Measurements from ENCODE around the genes GNB1L, ZDHHC8 and SCARF2.

DNA sequence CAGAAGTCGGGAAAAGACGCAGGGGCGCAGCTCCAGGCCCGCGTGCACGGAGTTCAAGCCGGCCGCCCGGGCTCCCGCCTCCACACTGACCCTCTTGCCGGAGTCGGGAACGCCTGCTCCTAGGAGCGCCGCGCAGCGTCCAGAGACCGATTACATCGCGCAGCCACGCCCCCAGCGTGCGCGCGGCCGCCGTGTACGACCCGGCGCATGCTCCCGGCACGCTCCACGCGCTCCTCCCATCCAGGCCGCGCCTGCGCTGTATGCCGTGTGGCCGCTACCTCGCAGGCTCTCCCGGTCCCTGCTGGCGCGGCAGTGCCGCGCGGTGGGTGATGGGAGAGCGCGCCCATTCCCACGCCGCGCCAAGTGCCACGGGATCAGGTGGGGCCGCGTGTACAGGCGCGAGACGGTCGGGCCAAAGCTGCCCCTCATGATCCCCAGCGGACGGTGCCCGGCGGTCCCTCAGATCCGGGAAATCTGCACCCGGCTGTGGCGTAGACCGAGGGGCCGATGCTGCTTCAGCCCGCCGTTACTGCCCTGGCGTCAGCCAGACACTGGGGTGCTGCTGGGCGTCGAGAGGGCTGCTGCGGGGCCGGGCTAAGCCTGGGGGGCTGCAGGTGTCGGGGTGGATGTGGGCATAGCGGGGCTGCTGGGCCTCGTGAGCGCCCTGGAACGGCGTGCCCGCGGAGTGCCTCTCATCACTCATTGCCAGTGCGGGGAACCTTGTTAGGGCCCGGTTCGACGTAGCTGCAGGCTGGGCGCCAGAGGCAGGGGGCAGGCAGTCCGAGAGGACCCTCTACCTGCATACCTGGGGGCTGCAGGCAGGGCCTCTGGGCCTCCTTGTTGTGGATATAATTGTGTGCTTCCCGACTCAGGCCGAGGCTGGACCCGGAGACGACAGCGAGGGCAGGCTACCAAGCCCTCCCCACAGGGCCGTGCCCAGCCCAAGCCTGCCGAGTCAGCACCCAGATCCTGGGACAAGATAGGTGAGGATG lies at the start of gene GNB1L:
TSS of gene GNB1L (minus strand) at position 145 of the 992 bp plus-strand sequence.
- RRBS: under 1% methylated on average over 16 of the region's 95 CpGs

DNA sequence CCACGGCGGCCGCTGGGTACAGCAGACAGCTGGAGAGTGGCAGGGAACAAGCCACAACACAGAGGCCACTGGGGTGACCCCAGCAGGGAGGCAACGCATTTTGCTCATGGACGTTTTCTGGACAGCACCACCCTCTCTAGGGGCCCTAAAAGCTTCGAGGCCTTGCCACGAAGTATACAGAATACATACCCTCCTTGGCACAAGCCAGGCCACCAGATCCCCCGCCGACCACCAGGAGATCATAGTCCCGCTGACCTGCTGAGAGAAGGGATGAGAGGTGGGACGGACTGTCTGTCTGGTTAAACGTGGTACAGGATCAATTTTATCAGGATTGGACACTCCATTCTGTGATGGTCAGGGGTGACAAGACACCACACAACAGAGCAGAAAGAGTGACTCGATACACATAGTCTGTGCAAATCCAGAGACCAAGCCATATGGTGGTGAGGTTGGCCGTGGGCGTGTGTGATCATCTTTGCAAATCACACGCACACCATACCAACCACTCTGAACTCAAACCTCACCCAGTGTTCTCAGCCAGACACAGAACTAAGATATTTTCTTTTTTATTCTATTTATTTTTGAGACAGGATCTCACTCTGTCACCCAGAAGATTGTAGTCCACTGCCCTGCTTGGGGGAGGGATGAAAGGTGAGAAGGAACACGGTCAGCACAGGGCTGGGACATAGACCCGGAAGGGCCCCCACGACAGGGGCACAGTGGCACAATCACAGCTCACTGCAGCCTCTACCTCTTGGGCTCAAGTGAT lies 10.5 kb upstream of the COMT start:
- RRBS: no CpG with 5 or more reads among the region's 19 CpGs

DNA sequence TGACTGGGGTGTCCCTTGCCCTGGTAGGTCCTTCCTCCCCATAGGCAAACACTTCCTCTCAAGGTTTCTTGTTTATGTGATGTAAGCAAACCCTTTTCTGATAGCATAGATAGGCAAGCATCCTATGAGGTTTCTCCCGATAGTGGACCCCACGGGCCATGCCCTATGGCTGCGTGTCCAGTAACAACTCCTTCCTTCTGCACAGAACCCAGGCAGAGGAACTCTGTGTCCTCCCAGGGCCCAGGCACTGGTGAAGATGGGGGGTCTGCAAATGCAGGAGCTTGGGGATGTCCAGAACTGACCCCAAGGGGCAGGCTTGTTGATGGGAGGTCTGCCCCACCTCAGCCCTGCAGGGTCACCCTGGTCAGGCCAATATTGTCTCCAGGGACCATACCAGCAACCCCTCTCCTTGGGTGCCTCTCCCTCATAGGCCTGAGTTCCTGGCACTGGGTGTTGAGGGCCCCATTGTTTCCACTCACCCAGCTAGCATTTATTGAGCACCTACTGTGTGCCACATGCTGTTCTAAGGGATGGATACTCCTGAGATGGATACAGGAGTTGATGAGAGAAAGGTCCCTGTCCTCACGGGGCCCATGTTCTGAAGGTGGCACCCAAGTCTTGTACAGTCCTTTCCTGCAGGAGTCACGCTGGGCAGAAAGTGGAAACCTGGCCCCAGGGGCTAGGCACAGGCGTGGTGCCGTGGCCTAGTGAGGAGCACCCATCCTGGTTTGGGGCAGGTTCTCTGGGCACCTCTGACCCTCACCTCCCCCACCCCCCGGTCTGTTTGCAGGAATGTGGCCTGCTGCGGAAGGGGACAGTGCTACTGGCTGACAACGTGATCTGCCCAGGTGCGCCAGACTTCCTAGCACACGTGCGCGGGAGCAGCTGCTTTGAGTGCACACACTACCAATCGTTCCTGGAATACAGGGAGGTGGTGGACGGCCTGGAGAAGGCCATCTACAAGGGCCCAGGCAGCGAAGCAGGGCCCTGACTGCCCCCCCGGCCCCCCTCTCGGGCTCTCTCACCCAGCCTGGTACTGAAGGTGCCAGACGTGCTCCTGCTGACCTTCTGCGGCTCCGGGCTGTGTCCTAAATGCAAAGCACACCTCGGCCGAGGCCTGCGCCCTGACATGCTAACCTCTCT lies 26.5 kb upstream of the TXNRD2 start:
- RRBS: 73% methylated on average over 5 of the region's 25 CpGs

- RRBS: no CpG with 5 or more reads among the region's 8 CpGs
Measured at GRCh38 chr22:19974571-19975111, 33.0 kb upstream of the TXNRD2 start.

GRCh38 chr22:19998138-19998535 lies 18.5 kb downstream of the ARVCF start:
- RRBS: no CpG with 5 or more reads among the region's 11 CpGs

DNA sequence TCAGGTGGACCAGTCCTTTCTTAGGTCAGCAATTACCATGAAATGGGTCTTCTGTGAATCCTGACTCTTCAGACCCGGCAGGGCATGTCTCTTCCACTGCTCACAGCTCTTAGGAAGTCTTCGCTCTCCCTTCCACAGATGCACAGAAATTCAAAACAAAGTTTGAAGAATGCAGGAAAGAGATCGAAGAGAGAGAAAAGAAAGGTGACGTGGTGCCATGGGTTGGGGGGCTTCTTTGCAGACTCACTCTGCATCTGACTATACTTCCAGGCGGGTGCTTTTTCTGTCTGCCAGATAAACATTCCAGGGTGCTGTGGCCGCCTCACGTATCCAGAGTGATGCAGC lies 5.5 kb upstream of the ZDHHC8 start:
- RRBS: no CpG with 5 or more reads among the region's 7 CpGs

- RRBS: 3% methylated on average over 32 of the region's 111 CpGs
Measured at GRCh38 chr22:20131452-20132272, at the start of gene ZDHHC8. TSS of gene ZDHHC8 (plus strand) at chr22:20131804.

GRCh38 chr22:20298651-20299362 lies 21.1 kb downstream of the DGCR6L start:
- RRBS: 34% methylated on average over 13 of the region's 62 CpGs

- RRBS: no CpG with 5 or more reads among the region's 6 CpGs
Measured at GRCh38 chr22:20313429-20313914, 6.4 kb downstream of the DGCR6L start.

DNA sequence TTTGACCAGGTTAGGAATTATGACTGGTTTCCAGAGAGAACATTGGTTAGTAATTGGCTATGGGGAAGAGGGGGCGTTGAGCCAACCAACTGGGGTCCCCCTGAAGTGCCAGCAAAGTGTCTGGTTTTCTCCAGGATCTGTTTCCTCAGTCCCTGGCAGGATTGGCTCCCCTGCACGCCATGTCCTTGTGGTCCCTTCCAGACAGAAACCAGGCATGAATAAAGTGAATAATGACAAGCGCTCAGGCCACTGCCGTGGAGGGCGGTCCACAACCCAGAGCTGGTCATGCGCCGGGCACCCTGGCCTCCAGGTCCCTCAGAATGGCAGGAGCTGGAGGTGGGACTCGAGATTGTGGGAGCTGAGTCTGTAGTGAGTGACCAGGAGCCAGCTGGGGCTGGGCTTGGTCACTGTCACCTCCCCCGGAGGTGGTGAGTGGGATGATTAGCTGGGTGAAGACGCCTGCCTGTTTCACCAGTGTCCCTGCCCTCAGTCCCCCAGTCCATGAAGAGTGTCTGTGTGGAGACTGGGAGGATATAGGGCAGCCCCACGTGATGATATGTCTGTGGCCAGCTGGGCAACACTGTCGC lies 1.2 kb upstream of the DGCR6L start:
- RRBS: no CpG with 5 or more reads among the region's 12 CpGs

DNA sequence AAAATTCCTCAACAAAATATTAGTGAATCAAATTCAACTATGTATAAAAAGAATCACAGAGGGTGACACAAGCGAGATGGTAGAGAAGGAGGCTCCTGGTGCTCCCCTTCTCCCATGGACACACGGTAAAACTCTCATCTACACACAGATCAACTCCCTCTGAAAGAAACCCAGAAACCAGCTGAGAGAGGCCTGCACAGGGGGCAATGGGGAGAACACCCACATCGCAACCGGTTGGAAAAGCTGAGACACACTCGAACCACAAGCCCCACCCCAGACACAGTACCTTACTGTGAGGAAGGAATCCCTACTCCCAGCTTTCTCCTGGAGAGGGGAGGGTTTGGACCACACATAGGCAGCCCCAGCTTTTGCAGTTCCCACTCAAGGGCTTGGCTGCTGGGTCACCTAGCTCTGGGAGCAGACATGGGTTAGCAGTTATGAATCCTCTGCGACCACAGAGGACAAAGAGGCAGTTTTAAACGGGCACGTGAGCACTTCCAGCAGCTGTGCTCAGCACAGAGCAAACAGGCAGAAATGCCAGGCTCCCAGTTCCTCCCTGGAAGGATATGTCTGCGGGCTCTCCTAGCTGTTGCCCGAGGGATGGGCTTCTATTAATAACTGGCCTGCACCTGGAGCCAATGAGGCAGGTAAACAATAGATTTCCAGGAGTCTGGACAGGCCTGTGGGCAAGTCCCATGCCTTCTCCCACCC lies 21.5 kb upstream of the ZNF74 start:
- RRBS: no CpG with 5 or more reads among the region's 10 CpGs

DNA sequence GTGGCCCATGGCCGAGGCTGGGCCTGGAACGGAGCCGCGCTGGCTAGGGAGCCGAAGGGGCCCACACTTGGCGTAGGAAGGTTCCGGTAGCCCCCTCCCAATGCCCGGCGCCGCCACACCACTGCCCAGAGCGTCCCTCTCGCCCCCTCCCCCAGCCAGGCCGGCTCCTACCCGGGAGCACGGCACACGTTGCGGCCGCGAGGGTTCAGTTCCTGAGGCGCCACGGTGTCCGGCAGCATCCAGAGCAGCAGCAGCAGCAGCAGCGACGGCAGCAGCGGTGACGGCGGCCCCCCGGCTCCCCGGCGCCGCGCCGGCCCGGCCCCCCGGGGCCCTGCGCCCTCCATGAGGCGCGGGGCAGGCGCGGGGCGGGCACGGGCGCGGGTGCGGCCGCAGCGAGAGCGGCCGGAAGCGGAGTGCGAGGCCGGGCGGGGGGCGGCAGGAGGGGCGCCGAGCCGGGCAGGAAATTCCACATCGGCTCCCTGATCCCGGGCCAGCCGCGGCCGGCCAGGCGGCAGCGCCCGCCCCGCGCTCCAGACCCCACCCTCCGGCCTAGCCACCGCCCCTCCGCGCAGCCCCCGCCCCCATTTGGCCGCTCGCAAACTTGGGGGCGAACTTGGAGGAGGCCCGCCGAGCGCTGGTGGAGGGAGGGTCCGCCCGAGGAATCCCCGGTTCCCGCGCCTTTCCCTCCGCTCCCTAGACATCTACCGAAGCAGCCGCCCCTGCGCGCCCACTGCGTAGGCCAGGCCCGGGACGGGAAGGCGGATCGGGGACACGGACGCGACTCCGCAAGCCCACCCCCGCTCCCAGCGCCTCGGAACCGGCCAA lies at the start of gene SCARF2:
TSS of gene SCARF2 (minus strand) at position 415 of the 825 bp plus-strand sequence.
- RRBS: 46% methylated on average over 53 of the region's 101 CpGs

- RRBS: no CpG with 5 or more reads among the region's 15 CpGs
Measured at GRCh38 chr22:20482961-20483655, 12.5 kb downstream of the KLHL22 start.

- RRBS: no CpG with 5 or more reads among the region's 40 CpGs
Measured at GRCh38 chr22:20496299-20497223, 966 bp upstream of the KLHL22 start.

DNA sequence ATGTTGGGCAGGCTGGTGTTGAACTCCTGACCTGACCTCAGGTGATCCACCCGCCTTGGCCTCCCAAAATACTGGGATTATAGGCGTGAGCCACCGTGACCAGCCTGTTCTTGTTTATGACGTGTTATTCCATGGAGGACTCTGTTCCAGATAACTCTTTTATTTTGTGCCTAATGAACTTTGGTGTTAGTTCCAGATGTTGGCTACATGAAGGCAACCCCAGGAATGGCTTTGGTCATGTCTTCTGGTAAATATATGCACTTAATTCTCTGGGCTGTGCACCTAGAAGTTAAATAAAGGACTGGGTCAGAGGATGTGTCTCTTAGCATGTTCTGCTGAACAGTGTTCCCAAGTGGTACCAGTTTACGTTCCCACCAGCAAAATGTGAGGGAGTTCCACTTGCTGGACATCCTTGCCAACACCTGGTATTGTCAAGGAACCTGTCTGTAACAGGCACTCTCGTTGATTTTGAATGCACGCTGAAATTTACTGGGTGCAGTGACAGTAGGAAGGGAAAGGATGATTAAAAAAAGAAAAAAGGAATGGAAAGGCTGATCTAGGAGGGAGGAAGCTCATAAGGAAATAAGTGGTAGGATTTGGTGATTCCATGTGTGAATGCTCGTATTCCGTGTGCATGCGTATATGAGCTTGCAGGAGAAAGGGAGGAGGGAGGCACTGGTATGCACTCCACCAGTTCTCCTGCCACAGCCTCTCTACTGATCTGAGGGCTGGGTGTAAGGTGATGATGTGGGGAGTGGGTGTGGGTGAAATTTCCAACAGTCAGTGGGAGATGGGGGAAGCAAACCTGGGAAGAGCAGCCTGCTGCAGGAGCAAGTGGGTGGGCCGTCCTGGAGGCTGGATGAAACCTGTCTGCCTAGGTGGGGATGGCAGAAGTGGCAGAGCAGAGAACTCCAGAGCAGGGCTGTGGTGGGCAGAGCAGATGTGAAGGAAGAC lies 14.8 kb downstream of the MED15 start:
- RRBS: no CpG with 5 or more reads among the region's 11 CpGs

GRCh38 chr22:20549187-20550271 lies 42.1 kb downstream of the MED15 start:
- RRBS: no CpG with 5 or more reads among the region's 11 CpGs

DNA sequence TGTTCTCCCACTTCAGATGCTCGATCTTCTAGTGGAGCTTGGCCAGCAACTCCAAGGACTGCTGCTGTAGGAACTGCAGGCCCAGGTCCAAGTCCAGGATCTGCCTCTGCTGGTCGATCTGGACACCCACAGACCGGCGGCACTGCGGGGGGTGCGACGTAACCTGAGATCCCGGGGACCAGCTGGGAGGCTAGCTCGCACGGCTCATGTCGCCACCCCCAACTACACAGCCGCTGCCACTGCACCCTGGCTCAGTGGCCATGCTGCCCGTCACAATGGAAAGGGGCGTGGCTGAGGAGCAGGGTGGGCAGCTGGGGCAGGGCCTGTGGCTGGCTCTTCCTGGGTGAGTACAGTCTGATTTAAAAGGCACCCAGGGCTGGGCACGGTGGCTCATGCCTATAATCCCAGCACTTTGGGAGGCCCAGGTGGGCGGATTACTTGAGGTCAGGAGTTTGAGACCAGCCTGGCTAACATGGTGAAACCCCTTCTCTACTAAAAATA lies 84.6 kb downstream of the MED15 start:
- RRBS: 85% methylated on average over 4 of the region's 16 CpGs

- RRBS: no CpG with 5 or more reads among the region's 5 CpGs
Measured at GRCh38 chr22:20662482-20663059, 111.3 kb upstream of the SERPIND1 start.

DNA sequence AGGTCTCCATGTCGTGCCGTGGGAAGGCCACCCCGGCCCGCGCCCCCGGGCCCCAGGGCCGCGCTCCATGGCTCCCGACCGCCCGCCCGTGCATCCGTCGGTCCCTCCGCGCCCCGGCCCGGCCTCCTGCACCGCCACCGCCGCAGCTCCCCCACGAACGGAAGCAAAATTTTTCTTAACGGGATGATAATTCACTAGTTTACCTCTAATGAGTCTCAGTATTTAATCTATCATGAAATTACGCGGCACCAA lies 102.8 kb upstream of the SERPIND1 start:
- RRBS: 64% methylated on average over 5 of the region's 26 CpGs

DNA sequence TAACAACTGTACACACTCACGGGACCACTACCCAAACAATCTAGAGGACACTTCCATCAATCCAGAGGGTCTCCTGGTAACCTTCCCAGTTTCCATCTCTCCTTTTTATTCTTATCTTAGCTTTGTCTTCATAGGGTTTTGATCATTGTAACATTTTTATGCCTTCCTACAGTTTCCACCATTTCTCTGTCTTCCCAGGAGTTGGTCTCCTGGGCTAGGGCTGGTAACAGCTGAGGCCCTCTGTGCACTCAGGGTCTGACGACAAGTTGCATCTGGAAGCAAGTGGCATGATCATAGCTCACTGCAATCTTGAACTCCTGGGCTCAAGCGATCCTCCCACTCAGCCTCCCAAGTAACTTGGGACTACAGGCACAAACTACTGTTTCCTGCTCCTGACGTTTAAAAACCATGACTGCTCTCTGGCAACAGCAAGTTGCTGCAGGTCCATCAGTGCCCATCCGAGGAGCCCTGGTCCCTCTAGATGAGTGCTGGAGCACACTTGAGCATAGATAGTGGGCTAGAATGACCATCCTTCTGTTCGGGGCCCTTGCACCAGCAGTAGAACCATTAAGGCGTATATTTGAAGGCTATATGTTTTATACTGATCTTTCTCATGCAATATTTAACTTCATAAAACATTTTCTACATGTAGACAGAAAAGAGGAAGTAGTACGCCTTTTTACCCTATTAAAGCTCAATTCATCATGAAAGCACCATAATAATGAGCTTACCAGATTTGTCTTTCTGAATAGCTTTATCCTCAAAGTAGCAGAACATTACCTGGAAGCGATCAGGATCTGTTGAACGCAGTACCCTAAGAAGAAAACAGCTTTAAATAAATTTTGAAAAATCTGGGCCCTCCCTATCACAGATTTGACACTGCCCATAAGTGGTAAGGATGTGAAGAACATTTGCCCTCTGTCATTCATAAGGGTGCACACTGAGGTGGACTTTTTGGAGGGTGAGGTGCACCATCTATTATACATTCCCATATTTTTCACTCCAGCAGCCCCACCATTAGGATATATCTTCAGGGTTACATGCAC lies 13.0 kb upstream of the SERPIND1 start:
- RRBS: no CpG with 5 or more reads among the region's 10 CpGs